Lower leg skin (tissue), 2 donors: ENCODE measurements around a stretch of chr3.

DNA sequence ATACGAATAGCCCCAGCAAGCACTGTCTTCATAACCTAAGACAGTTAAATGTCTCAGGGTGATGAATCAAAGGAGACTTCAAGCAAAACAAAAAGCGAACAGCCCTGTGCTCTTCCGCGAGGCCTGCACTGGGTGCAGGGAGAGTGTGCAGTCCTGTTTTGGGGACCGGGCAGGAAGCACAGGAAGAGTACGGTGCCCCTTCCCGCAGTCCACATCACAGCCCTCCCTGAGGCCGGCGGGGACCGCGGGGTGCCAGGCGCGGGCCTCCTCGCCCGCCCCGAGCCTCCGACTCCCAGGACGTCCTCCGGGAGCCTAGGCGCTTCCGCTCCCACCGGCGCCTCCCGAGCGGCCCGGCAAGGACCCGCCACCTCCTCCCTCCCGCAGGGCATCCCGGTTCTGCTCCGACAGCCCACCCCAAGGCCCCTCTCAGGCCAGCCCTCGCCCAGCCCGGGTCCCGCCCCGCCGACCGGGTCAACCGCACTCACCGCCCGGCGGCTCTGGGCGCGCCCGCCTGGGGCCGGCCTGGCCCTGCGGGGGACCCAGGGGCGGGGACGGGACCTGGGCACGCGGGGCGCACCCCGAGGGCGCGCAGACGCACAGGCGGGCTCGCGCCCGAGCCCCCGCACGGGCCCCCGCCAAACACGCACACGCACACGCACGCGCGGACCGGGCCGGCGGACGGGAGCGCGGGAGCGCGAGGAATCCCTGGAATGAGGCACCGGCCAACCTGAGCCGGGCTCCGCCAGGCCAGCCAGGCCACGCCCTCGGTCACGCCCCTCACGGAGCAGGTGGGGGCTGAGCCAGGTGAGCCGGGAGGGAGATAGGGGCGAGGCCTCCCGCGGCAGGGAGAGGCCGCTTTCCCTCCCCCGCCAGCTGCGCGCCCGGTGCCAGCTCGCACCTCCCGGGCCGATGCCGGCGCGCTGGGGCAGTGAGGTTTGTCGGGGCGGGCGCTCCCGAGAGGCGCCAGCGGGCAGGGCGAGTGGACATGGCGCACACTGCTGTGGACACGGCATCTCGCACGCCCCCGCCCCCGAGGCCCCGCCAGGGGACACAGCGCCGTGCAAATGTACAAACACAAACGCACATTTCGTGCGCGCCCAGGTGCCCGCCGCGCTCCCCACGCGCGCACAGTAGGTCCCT lies 75.6 kb upstream of the VGLL4 start:
- PRO-cap: bidirectional peak, plus-strand start at position 823 of the sequence, minus-strand start at position 712 of the sequence
- RAMPAGE, long total RNA, 2 experiments: start-site peak on the minus strand in 2 of 2 experiments, centred at positions 531 to 533 of the sequence, 21 to 24 reads per replicate

DNA sequence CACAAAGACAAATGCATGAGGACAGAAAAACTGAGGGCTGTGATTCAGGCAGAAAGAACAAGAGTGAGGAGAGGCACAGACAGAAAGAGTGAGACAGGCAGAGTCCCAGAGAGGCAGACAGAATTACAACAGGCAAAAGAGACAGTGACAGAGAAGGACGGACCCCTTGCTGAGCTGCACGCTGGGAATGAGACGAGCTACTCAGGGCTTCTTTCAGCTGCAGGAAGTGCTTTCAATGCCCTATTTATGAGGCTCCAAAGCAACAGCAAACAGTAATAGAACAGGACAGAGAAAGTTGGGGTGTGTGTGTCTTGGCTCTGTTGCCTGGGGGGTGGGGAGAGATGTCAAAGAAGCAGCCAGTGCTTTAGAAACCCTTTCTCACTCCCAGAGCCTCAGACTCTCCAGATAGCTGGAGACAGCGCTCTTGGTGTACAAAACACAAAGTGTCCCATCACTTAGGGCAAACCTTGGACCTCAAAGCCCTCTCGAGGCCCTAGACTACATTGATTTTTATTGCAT lies 524 bp upstream of the TIMP4 start:
- PRO-cap: no peak
- RAMPAGE, long total RNA, 2 experiments: no peak in any of the 2 experiments

DNA sequence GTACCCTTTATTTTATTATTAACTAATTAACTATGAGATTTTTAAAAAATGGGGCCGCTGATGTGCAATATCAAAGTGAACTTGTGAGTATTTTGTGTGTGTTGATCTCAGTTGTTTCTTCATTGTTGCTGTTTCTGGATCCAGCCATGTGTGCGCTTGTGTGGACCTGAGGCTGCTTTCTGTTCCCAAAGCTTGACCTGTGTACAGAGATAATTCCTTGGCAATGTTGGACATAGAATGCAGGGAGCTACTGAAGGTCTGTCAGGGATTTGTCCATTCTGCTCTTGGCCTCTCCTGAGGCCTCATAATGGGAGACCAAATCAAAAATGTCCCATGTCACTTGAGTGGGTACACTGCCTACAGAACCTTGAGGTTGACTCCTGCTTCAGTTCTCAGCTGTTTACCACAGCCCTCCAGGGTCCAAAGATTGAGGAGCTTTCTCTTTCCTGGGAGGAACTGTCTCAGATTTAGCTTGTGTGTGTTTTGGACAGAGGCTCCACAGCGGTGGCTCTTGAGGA lies 25.5 kb upstream of the TIMP4 start:
- PRO-cap: no peak
- RAMPAGE, long total RNA, 2 experiments: no peak in any of the 2 experiments

GRCh38 chr3:12187311-12188399 lies 28.9 kb upstream of the TIMP4 start:
- PRO-cap: no peak
- RAMPAGE, long total RNA, 2 experiments: no peak in any of the 2 experiments

GRCh38 chr3:12229915-12230388 lies 58.9 kb upstream of the PPARG start:
- PRO-cap: no peak
- RAMPAGE, long total RNA, 2 experiments: no peak in any of the 2 experiments

- PRO-cap: no peak
- RAMPAGE, long total RNA, 2 experiments: no peak in any of the 2 experiments
Observed at GRCh38 chr3:12286921-12287322, 1.9 kb upstream of the PPARG start.

DNA sequence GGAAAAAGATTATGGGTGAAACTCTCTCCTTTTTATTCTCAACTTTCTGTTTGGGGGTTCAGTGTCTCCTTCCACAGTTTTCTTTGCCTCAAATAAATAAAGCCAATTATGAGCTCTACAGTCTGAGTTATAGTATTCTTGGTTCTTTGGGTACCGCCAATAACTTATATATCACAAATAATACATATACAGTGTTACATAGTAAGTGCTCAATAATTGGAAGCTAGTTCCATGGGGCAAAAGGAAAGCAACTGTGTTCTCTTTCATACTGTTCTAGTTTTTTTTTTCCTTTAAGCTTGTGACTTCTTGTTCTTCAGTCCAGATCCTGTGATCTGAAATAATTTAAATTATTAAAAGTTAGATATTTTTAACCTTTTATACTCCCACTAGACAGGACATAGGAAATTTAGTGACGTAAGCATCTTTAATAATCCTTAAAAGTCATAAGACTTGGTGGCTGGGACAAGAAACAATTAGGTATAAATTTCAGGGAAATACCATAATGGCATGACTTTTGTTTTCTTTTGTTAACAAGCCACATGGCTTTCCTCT lies 29.8 kb downstream of the PPARG start:
- PRO-cap: no peak
- RAMPAGE, long total RNA, 2 experiments: no peak in any of the 2 experiments

- PRO-cap: no peak
- RAMPAGE, long total RNA, 2 experiments: no peak in any of the 2 experiments
Observed at GRCh38 chr3:12322803-12323502, 34.1 kb downstream of the PPARG start.

DNA sequence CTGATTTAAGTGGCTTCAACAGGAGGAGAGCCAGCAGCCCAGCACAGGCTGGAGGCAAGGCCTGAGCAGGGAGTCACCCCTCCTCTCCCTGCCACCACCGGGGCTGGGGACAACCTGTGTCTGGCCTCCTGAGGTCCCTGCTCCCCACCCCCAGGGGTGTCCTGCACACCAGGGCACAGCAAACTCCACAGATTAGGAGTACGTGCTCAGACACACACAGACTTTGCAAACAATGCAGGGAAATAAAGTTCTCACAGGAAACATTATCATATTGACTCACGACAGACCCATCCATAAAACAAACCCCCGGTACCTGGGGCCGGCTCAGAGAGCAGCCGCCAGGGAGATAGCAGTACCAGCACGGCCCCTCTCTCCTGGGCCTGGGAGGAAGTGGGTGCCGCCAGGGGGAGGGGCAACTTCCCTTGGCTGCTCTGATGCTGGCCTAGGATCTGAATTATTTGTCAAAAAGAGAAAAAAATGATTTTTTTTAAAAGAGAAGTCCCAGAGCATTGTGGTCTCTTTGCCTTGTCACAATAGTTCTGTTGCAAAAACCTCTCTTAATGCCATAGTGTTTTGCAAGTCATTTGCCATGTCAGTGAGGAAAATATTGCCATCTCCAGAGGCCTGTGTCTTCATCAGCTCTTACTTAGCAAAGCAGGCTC lies 21.9 kb upstream of the TSEN2 start:
- PRO-cap: no peak
- RAMPAGE, long total RNA, 2 experiments: no peak in any of the 2 experiments

DNA sequence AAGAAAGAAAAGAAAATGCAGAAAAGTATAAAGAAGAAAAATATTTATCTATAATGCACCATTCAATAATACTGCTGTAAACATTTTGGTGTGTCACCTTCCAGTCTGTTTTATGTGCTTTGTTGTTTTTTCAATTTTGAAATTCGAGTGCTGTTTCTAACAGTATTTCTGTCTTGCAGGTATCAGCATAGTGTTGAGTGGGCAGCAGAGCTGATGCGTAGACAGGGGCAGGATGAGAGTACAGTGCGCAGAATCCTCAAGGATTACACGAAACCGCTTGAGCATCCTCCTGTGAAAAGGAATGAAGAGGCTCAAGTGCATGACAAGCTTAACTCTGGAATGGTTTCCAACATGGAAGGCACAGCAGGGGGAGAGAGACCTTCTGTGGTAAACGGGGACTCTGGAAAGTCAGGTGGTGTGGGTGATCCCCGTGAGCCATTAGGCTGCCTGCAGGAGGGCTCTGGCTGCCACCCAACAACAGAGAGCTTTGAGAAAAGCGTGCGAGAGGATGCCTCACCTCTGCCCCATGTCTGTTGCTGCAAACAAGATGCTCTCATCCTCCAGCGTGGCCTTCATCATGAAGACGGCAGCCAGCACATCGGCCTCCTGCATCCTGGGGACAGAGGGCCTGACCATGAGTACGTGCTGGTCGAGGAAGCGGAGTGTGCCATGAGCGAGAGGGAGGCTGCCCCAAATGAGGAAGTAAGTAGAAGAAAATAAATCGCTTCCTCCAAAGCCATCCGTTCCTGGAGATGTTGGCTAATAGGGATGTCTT lies 19.0 kb downstream of the TSEN2 start:
- PRO-cap: no peak
- RAMPAGE, long total RNA, 2 experiments: no peak in any of the 2 experiments

GRCh38 chr3:12740983-12741593 lies 18.0 kb downstream of the TMEM40 start:
- PRO-cap: no peak
- RAMPAGE, long total RNA, 2 experiments: no peak in any of the 2 experiments

GRCh38 chr3:12908263-12908841 lies 67.0 kb upstream of the RPL32 start:
- PRO-cap: no peak
- RAMPAGE, long total RNA, 2 experiments: no peak in any of the 2 experiments

GRCh38 chr3:12916305-12916778 lies 75.0 kb upstream of the RPL32 start:
- PRO-cap: no peak
- RAMPAGE, long total RNA, 2 experiments: no peak in any of the 2 experiments

GRCh38 chr3:12938206-12938916 lies 97.0 kb upstream of the RPL32 start:
- PRO-cap: no peak
- RAMPAGE, long total RNA, 2 experiments: no peak in any of the 2 experiments

DNA sequence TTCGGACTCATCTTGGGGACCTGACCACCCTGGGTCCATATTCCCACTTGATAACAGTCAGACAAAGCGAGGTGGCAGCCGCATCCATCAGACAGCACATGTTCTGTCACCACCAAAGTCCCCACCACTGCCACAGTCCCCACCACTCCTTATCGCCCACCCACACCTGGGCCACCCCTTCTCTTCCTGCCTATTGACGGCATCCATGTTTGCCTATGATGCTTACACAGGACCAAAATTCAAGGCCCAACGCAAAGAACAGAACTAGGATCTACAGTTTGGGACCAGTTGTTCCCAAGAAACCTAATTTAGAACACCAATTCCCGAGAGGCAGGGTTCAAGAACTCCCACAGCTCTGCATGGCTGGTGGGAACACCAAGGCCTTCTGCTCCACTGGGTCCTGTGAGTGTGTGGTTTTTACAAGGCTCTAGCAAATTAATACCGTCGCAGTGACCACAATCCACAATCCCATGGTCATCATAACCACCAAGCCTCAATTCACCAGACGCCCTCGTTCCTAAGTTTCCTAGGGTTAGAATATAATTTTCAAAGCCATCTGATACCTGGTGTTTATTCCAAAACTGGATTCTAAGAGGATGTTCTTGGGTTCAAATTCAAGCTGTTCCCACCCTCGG lies 114.8 kb upstream of the RPL32 start:
- PRO-cap: no peak
- RAMPAGE, long total RNA, 2 experiments: no peak in any of the 2 experiments

- PRO-cap: bidirectional peak, plus-strand start at chr3:12967971, minus-strand start at chr3:12967688
- RAMPAGE, long total RNA, 2 experiments: no peak in any of the 2 experiments
Observed at GRCh38 chr3:12967793-12968246, 105.4 kb downstream of the IQSEC1 start.

- PRO-cap: no peak
- RAMPAGE, long total RNA, 2 experiments: no peak in any of the 2 experiments
Observed at GRCh38 chr3:13007296-13007513, 66.0 kb downstream of the IQSEC1 start.

- PRO-cap: no peak
- RAMPAGE, long total RNA, 2 experiments: no peak in any of the 2 experiments
Observed at GRCh38 chr3:13008976-13009705, 64.1 kb downstream of the IQSEC1 start.

GRCh38 chr3:13379190-13379781 lies 40.8 kb downstream of the NUP210 start:
- PRO-cap: no peak
- RAMPAGE, long total RNA, 2 experiments: no peak in any of the 2 experiments

GRCh38 chr3:13416289-13416649 lies 3.9 kb downstream of the NUP210 start:
- PRO-cap: no peak
- RAMPAGE, long total RNA, 2 experiments: no peak in any of the 2 experiments